ENCODE measurements around the gene LAPTM4A.

- PRO-cap, 8 experiments: no peak in any of the 8 experiments
Measured at GRCh38 chr2:12806475-12806984, 89.8 kb downstream of the TRIB2 start.

- PRO-cap, 8 experiments: no peak in any of the 8 experiments
Measured at GRCh38 chr2:14134617-14135495, 497.7 kb upstream of the LRATD1 start.

DNA sequence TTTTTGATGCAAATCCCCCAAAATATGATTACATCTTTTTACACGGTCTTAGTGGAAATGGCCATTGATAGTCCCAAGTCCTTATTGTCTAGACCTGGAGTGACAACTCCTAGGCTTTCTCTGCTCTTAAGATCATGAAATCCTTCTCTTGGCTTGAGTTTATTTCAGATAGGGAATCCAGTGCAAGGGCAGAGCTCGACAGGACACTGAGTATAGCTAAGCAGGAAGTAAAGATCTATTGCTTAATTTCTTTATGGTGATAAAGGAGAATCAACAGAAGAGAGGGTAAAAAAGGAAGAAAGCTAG, 74.2 kb upstream of the LRATD1 start:
- PRO-cap, 8 experiments: no peak in any of the 8 experiments

DNA sequence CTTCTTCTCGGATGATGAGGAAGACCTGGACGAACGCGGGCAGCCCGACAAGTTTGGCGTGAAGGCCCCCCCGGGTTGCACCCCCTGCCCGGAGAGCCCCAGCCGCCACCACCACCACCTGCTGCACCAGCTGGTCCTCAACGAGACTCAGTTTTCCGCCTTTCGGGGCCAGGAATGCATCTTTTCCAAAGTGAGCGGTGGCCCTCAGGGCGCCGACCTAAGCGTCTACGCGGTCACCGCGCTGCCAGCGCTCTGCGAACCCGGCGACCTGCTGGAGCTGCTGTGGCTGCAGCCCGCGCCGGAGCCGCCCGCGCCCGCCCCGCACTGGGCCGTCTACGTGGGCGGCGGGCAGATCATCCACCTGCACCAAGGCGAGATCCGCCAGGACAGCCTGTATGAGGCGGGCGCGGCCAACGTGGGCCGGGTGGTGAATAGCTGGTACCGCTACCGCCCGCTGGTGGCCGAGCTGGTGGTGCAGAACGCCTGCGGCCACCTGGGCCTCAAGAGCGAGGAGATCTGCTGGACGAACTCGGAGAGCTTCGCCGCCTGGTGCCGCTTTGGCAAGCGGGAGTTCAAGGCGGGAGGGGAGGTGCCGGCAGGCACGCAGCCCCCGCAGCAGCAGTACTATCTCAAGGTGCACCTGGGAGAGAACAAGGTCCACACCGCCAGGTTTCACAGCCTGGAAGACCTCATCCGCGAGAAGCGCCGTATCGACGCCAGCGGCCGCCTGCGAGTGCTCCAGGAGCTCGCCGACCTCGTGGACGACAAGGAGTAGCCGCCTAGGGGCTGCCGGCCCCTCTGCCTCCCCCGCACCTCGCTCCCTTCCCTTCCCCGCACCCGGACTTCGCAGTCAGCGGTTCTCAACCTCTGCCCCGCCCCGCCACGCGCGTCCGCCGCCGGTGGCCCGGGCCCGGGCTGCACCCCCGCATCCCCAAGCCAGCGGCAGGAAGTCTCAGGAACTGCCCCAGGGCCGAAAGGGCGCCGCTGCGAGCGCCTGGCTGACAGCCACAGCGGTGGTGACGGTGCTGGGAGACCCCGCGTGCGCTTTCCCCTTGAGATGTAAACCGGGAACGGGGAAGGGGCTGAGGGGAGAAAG, 1.9 kb downstream of the LRATD1 start:
- PRO-cap, 8 experiments: no peak in any of the 8 experiments

GRCh38 chr2:14635180-14635966, 2.9 kb downstream of the LRATD1 start:
- PRO-cap, 8 experiments: no peak in any of the 8 experiments

- PRO-cap, 8 experiments: no peak in any of the 8 experiments
Measured at GRCh38 chr2:15555543-15556199, 5.5 kb downstream of the NBAS start.

- PRO-cap, 8 experiments: peak in 4 of 8 experiments; most common minus-strand start chr2:16612915 (in 3)
Measured at GRCh38 chr2:16612499-16613068, 53.0 kb downstream of the CYRIA start.

DNA sequence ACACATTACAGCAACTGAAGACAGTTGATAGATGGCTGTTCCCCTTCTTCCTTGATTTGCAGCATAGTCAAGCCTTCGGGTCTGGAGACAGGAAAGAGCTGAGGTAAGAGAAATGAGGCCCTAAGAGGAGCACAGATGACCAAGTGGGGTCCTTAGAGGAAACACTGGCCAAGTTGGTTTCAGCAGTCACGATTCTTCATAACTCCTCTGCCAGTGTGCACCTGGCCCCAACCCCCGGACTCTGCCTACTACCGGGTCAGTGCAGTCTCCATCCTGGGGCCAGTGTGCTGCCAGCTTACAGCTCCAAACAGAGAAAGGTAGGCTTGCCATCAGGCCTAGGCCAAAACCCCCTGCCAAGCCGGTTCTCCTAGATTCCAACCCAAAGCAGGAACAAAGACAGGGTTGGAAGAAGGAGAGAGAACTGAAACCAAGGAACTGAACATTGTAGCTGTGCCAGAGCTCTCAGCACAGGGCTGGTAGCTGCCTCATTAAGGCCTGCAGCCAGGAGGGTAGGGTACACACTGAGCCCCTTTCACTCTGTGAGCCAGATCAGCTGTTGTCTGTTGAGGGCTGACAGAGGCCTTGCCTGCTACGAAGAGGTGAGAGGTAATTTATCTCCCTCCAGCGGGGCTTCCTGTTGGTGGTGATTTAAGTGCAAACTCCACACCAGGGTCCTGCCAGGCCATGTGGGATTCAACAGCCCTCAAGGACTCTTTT, 48.4 kb downstream of the CYRIA start:
- PRO-cap, 8 experiments: peak in 4 of 8 experiments; most common minus-strand start position 240 of the sequence (in 4)

GRCh38 chr2:16623495-16624871, 41.7 kb downstream of the CYRIA start:
- PRO-cap, 8 experiments: no peak in any of the 8 experiments

DNA sequence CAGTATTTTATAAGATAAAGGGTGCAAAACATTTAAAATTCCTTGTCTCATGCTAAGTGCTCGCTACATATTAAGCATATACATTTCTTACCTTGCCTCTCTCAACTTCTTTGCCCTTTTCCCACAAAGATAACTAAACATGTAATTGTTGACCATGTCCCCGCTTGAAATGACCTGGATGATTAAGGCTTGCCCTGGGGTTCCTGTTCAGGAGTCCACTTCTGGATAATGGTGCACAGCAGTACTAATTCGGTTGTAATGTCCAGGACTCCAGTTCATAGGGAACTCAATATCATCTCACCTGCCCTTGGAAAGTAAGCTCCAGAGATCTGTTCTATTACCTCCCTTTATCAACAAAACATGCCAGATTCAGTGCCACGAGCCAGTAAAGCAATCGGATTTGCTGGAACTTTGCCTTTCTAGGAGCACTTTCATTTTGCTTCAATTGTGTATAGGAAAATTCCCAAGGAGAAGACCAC, 162.4 kb upstream of the CYRIA start:
- PRO-cap, 8 experiments: no peak in any of the 8 experiments

GRCh38 chr2:17763554-17764485, 9.9 kb downstream of the GEN1 start:
- PRO-cap, 8 experiments: no peak in any of the 8 experiments

- PRO-cap, 8 experiments: no peak in any of the 8 experiments
Measured at GRCh38 chr2:17877697-17878439, 599 bp upstream of the KCNS3 start.

DNA sequence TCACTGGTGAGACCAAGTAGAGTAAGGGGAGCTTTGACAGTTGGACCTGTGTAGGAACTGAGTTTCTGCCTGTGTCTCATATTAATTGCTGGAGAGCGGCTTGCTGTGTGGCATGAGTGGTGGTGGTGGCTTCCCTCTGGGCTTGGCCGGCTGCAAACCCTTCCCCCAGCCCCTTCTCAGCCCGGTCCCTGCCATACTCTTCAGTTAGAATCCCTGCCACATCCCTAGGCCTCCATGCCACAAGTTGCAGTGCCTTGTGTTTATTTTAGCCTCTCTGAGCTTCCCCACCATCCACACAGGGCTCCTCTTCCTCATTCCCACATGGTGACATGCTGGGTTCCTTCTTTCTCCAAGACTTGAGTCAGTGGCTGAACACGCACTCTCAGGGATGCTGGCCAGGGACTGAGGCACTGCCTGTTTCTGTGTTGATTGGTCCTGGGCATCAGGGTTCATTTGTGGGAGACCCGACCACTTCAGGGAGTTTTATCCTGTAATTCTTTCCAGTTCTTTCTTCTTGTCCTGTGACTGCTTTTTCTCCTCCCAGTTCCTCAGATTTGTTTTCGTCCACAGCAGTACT, 56.2 kb downstream of the KCNS3 start:
- PRO-cap, 8 experiments: no peak in any of the 8 experiments

- PRO-cap, 8 experiments: no peak in any of the 8 experiments
Measured at GRCh38 chr2:17976794-17977023, 98.2 kb downstream of the KCNS3 start.

- PRO-cap, 8 experiments: no peak in any of the 8 experiments
Measured at GRCh38 chr2:19020870-19021572, 337.4 kb downstream of the OSR1 start.

DNA sequence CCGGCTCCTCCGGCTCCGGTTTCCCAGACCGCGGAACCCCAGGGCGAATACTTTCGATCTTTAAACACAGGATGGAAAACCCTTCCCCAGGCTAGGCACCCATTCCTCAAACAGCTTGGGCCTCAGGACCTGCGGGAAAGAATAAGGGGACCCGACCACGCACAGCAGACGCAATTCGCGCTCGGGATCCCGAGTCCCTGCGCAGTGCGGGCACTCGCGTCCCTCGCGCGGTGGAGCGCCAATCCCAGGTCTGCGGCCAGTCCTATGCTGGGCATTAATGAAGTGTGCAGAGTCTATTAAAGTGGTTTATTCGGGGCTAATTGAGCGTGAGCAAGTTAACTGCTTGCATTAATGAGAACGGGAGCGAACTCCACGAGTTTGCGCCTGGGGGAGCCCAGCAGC, 1.9 kb downstream of the OSR1 start:
- PRO-cap, 8 experiments: no peak in any of the 8 experiments

GRCh38 chr2:19786061-19787188, 115.4 kb downstream of the TTC32 start:
- PRO-cap, 8 experiments: no peak in any of the 8 experiments

DNA sequence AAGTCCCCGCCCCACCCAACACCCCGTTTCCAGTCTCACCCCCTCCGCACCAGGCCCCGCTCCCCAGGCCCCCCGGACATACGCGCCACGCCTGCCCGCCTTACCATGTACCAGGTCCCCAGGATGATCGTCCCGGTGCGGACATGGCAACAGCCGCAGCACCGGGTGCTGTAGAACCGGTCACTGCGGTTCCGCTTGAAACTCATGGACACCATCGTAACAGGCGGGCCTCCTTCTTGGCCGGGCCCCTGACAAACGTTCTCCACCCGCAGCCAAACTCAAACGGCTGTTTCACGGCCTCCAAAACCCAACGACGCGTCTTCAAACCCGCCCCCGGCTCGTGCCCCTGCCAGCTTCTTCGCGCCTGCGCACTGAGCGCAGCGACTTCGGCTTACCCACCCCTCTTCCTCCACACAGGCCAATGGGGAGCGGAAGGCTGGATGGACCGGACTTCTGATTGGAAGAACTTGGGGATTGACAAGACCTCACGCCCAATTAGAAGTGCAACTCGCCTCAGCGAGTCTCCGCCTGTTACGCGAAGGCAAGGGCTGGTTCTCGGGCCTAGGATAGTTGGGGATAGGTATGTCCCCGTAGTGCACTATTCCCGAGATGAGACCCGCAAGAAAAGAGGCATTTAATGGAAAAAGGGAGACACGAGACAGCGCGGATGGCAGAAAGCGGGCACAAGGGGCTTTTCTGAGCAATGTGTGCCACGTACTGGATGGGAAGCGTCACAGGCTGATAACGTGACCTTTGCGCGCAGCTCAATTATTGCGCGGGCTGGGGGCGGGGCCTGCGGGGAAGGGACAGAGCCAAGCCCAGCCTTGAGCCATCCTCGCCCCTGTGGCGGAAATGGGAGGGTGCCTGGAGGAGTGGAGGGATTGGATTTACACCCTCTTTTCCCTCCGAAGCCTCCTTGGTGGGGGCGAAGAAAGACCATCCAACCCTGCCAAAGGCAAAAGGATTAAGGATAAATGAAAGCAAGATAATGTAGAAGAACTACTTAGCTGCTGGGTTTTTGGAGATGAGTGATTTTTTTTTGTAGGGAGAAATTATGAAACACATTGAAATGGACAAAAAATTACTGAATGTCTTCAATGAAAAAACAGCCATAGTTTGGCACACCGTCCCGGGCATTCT, at the start of gene LAPTM4A:
Gene LAPTM4A, minus strand, starts transcription at position 323 of the 1,140 bp plus-strand sequence.
- PRO-cap, 8 experiments: peak in 8 of 8 experiments; most common plus-strand start position 832 of the sequence (in 8); most common minus-strand start position 284 of the sequence (in 7)

DNA sequence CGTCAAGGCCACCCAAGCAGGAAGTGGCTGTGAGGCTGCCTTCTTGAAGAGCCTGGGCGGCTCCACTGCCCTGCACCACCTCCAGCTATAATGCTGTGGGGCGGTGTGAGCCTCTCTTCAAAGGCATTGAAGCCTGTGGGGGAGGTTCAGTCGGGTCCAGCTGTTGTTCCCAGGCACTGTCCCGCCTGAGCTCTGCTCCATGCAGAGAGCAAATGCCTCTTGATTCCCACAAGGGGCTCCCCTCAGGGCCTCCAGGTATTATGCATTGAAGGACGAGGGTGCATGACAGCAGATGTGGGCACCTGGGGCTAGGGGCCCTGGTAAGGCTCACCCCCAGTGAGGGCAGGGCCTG, 29.5 kb upstream of the LAPTM4A start:
- PRO-cap, 8 experiments: no peak in any of the 8 experiments

DNA sequence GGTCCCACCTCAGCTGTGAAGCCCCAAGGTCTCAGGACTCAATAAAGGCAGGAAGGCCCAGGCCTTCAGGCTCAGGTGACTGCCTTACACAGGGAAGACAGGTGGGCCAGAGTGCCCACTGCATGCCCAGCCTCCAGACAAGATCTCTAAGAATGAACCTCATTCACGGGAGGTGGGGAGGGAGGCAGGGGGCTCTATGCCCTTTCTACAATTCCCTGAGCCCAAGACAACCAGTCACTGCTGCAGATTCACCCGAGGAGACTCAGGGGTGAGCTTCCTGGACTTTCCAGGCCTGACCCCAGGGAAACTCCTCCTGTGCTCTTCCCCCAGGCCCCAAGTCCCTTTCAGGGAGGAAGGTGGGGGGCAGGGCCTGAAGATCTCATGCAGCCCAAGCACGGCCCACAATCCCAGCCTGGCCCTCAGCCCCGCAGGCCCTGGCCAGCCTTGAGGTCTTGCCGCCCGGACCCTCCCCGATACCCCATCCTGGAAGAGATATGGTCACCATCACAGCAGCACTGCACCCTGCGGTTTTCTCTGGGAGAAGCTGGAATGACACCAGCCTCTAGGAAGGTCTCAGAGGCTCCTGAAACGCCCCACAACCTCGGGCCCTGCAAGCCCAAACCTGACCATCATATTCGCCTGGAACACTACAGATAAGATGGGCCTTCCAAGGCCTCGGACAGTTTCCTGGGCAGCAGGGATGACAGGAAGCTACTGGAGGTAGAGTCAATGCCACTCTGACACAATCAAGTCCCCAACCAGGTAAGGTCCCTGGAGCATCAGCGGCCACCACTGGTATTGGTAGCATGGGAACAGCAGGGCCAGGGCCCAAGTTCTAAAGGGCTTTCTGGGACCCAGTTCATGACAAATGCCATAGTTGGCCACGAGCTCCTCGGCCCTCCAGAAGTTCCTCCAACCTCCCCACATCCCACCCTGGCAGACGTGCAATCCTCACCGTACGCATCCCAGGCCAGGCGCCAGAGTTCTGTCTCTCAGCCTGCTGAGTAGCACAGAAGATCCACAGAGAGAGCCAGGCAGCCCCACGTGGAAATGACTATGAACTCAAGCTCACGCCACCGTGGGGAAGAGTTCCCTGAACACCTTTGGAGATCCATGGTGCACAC, 8.7 kb downstream of the SDC1 start:
- PRO-cap, 8 experiments: no peak in any of the 8 experiments

All from peripheral blood mononuclear cell (primary cell).